Monocyte (primary cell): Measurements from ENCODE around the gene ARID2.

DNA sequence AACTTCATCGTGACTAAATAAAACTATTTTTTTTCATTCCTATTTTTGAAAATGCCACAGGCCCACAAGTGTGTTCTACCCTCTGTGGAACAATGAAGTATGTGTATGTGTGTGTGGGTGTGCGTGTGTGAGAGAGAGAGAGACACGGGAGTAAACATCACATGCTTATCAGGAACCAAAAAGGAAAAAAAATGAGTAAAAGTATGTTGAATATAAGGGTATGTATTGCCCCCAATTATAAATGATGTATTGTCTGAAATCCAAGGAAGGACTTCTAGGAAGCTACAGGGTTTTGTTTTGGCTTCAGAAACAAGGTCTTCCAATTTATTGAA lies 769 bp downstream of the TMEM117 start:
- PRO-cap, 2 experiments, result no peak in any of the 2 experiments

DNA sequence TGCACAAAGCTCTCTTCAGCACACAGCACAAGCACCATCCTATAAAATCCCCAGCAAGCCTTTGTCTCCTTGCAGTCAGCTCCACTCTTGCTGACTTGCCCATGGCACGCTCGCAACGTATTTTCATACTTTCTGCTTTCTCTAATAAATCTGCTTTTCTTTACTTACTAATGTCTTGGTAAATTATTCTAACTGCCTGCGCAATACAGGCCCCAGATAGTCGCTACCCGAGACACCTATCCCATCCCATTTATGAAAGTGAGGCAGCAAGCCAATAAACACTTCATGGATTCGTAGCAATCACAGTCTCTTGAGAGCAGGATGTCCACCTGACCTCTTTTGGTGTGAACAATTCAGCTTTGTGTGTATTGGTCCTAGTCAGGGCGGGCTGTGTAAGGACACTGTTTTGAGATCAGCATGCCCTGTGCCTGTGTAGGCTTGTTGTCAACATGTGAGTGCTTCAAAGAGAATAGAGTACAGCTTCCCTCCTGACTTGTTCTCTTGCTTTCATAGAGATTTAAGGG lies 49.0 kb downstream of the TMEM117 start:
- PRO-cap, 2 experiments, result no peak in any of the 2 experiments

GRCh38 chr12:43964735-43965438 lies 129.0 kb downstream of the TMEM117 start:
- PRO-cap, 2 experiments, result no peak in any of the 2 experiments

DNA sequence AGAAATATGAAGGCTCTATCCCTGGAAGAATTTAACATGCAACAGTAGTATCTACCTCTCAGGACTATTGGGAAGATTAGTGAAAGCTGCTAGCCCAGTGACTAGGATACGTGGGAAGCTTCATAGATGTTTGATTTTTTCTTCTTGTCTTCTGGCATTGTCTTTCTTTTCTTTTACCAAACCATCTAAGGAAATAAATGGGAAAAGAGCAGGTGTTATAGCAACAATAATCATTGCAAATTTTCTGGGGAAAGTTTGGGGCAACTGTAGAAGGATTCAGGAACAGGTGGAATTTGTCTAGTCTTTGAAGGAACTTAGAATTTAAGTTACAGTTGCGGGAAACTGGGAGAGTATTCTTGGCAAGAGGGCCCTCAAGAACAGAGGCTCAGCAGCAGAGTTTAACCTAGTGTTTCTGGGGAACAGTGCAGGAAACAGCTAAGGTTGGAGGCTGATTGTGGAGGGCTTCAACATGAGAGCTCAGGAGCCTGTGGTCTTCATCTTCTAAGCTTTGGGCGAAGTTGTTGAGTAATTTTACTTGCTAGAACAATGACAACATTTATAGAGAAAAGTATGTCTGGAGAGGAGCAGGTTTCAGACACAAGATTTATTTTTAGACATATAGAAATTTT lies 224.3 kb downstream of the TMEM117 start:
- PRO-cap, 2 experiments, result no peak in any of the 2 experiments

- PRO-cap, 2 experiments, result no peak in any of the 2 experiments
Observed at GRCh38 chr12:45289956-45290706, 74.2 kb downstream of the ANO6 start.

- PRO-cap, 2 experiments, result no peak in any of the 2 experiments
Observed at GRCh38 chr12:45518433-45518904, 211.0 kb upstream of the ARID2 start.

DNA sequence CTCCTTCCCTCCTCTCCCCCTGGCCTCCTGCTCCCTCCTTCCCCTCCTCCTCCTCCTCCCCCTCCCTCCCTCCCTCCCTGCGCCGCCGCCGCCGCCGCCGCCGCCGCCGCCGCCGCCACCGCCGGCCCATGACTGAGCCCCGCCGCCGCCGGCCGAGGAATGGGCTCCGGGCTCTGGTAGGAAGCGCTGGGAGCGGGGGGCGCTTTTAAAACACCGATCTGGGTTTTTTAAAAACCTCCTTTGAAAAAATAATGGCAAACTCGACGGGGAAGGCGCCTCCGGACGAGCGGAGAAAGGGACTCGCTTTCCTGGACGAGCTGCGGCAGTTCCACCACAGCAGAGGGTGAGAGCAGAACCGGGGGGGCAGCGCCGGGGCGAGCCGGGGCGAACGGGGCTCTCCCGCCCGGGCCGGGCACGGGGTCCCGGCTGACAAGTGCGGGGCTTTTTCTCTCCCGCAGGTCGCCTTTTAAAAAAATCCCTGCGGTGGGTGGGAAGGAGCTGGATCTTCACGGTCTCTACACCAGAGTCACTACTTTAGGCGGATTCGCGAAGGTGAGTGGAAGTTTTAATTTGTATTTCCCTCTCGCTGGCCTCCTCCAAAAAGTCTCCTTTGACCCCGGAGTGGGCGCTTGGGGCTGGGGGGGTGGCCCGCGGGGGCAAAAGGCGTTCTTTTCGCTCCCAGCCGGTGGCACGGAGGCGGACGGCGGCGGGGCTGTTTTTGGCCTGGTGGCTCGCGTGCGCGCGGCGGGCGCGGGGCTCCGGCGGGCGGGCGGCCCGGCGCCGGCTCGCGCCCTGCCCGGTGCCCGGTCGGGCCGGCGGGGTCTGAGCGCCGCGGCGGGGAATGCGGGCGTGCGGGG lies at the start of gene ARID2:
Gene ARID2, plus strand, starts transcription at position 121 of the 857 bp plus-strand sequence.
- PRO-cap, 2 experiments, result peak in 2 of 2 experiments; most common plus-strand start position 155 of the sequence (in 1); most common minus-strand start position 824 of the sequence (in 1)

GRCh38 chr12:45732909-45733353 lies 3.4 kb downstream of the ARID2 start:
- PRO-cap, 2 experiments, result no peak in any of the 2 experiments

- PRO-cap, 2 experiments, result no peak in any of the 2 experiments
Observed at GRCh38 chr12:45850204-45851170, 121.0 kb downstream of the ARID2 start.

DNA sequence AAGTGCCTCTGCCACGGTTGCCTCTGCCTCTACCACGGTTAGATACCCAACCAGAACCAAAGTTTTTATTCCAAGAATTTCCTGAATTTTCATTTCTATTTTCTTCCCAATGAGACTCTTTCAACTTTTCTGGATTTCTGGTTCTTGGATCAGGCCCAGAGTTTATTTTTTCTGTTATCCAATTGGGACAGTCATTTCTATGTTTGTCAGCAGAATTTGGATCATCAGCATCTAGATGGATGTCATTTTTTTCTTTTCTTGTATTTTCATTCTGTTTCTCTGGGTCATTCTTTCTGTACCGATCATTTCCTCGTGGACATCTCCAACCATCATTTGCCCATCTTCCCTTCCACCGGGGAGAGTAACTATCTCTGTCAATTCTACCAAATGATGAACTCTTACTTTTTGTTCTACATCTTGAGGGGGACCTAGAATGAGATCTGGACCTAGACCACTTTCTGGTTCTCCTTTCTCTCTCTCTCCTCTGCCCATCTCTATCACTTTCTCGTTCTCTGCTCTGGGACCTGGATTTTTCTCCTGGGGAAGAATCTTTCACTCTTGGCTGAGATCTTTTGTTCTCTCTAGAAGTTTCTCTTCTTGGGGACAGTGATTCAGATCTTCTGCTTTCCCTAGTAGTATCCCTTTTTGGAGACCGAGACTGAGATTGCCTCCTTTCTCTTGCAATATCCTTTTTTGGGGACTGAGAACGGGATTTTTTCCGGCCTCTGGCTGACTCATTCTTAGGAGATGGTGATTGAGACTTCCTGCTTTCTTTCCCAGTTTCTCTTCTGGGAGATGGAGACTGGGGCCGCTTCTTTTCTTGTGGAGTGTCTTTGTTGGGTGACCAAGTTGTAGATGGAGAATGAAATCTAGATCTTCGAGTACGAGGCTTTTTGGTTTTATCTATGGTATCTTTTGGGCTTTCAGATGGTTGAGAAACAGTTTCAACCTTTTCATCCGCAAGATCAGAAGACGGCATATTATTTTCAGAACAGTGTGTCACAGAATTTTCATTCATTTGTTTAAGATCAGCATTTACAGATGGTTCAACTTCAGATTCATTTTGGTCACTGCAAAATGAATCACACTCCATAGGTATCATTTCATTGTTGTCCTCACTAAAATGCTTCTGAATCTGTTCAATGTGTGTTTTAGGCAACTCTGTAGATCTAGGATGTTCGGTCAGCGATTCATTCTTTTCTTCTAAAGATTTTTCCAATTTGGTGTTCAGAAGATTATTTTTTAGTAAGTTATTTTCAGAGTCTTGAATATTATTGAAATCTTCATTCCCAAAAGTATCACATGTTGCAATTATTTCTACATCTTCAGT lies 63.5 kb downstream of the SCAF11 start:
- PRO-cap, 2 experiments, result no peak in any of the 2 experiments

GRCh38 chr12:45989652-45990168 lies 664 bp downstream of the SCAF11 start:
- PRO-cap, 2 experiments, result peak in 2 of 2 experiments; most common plus-strand start chr12:45990069 (in 2); most common minus-strand start chr12:45989823 (in 2)

DNA sequence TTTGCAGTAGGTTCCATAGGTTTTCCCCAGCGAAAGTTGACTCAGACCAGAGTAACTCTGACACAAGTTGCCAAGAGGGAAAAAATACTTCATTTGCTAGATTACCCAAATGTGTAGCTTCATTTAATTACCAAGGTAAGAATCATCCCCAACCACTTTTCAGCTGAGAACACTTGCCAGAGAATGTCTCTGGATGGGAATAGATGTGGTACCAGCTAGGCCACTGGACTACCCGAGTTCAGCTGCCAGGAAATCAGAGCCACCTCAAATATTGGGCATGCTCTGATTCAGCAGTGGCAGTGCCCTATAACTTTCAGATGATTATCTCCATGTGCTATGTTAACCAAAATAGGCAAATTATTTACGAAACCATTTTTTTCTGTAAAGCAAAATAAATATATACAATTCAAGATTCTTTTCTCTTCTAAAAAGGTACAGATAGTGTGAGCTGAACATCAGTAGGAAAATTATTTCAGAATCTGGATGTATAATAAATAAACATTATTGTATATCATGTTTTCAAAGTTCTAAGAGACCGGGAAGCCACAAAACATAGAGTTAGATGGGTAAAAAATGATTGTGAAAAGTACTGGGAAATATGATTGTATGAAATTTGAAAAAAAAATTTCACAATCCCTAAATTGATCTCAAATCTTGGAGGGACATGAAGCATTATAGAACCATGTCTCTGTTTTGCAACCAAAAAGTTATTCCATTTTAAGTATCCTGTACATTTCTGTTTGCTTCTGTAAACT lies 80.5 kb downstream of the SLC38A1 start:
- PRO-cap, 2 experiments, result no peak in any of the 2 experiments

DNA sequence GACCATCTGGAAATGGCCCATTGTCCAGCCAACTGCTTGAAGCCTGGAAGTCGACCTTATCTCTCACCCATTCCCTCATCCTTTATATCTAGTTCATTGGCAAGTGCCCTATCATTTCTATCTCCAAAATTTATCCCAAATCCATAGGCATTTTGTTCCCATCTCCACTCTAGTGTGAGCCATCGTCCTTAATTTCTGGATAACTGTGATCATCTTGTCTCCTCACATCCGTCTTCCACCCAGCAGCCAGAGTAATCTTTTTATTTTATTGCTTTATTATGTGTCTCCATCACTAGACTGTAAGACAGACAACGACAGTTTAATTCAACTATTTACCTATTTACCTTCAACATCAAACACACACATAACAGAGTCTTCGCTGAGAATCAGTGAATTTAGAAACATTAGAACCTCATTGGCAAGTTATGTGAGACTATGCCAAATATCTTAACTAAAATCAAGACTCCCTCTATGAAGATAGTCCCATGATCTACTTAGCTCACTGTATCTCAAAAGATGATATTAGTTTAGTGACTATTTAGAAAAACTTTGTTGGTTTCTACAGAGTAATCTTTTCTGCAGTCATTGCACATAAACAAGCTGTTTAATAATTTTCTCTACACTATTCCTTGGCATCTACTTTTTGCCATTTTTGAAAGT lies 55.2 kb downstream of the SLC38A1 start:
- PRO-cap, 2 experiments, result no peak in any of the 2 experiments

GRCh38 chr12:46219436-46220764 lies 48.9 kb downstream of the SLC38A1 start:
- PRO-cap, 2 experiments, result no peak in any of the 2 experiments

GRCh38 chr12:46361722-46362122 lies 10.9 kb downstream of the SLC38A2 start:
- PRO-cap, 2 experiments, result no peak in any of the 2 experiments

DNA sequence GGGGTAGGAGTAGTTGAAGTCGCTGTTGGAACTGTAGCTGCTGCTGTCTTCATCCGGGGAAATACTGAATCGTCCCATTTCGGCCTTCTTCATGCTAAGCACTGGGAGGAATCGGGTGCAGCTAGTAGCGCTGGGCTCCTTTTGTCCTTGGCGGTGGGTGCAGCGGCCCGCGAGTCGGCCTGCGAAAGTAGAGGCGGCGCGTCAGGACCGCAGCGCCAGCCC lies 1.5 kb downstream of the SLC38A2 start:
- PRO-cap, 2 experiments, result peak in 1 of 2 experiments; most common minus-strand start position 176 of the sequence (in 1)

DNA sequence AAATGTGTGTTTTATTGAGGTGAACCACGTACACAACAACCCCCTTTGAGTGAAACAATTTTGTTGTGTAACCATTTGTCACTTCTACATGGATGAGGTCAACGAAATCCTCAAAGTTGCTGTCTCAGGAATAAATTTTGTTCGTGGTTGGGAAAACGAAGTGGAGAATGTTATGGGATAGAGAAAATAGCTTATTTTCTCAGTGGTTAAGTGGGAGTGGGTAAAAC lies 10.0 kb upstream of the SLC38A2 start:
- PRO-cap, 2 experiments, result no peak in any of the 2 experiments

DNA sequence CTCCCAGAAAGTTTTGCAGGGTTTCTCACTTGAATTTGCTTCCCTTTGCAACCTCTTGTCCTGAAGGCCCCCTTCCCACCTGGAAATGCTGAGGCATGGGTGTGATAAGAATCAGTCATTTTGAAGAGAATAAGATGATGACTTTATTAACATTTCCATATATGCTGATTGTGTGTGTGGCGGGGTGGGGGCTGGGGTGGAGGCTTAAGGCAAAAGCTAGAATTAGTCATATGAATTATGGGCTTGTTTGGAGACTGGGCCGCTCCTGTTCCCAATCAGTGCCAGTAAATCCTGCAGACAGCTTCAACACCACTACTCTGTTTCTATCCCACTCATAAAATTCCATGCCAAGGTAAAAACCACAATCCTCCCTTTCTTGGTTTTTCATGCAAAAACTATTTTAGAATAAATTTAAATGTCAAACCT lies 29.8 kb upstream of the SLC38A2 start:
- PRO-cap, 2 experiments, result no peak in any of the 2 experiments

DNA sequence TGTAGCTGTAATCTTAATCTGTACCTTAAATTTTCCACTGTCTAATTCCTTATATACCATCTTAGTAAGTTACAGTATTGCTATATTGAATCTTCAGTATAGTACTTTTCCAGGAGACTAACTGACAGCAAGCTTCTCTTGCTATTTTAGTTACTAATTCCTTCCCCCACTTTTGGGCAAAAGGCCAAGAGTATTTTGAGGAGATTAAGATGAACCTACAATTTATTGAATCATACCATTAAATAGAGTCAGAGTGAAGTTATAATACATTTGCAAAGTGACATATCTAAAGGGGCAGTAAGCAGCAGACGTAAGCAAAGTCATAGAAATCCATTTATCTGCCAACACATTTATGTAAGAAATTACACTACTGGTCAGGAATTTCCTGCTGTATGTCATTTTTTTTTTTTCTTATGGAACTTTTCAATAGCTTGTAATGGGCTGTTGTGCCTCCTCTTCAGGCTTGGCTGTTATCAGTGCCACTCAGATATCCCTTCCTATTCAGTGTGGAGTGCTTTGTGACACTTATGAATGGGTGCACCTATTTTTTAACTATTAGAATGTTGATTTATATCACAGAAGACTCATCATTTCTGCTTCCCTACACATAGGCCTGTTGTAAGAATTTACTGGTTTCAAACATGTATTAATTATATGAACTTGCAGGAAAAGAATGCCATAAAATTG lies 59.2 kb upstream of the SLC38A2 start:
- PRO-cap, 2 experiments, result no peak in any of the 2 experiments

DNA sequence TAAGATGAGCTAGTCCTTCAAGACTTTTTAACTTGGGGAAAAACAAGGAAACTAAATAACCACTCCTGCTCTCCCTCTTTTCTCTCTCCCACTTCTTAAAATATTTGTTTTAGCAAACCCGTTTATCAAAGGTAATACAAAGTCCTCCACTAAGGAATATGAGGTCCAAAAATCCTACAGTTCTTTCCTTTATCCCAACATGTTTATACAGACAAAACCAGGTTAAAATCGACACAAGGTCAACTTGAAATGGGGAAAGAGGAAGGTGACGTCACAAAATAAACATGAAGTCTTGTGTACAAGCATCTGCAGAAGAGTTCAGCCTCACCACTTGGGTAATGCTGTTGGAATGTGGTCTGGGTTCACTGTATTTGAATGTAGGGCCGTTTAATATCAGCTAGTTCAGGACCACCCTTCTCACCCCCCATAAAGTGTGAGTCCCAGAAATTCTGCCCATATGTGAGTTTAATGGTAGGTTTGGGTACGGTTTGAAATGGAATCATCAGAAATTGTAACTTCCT lies 119.9 kb upstream of the SLC38A2 start:
- PRO-cap, 2 experiments, result no peak in any of the 2 experiments